Ishikawa (cell line): ENCODE measurements around a stretch of chr4.

GRCh38 chr4:10098691-10099212, 17.8 kb downstream of the WDR1 start:
- RRBS: no CpG with 5 or more reads among the region's 14 CpGs

- RRBS: no CpG with 5 or more reads among the region's 18 CpGs
These were observed 17.3 kb downstream of the WDR1 start for GRCh38 chr4:10099213-10099866.

DNA sequence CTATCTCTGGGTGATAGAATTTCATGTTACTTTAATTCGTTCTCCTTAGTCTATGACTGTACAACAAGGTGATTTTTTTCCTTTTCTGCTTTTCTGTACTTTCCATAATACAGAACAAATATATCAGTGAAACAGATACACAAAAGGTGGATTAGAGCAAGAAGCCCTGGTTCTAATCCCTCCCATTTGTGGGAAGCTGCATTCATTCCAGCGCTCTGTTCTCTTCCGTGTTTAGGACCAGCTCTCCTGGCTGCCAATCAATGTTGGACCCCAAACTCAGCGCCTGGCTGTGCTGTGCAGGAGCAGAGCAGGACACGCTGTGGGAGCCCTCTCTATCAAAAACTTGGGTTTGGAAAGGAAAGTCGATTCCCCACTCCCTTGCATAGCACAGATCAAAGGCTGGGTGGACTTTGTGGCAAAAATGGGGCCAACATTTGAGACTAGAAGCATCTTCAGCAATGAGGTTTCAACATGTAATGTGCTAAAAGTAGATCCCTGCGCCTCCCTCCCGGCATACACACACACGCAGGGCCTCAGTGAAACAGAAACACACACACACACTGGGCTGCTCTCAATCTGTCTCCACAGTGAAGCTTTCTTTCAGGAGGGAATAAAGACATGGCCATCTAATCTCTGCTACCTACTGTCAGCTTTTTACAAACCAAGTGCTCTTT, 12.3 kb downstream of the WDR1 start:
- RRBS: no CpG with 5 or more reads among the region's 9 CpGs

DNA sequence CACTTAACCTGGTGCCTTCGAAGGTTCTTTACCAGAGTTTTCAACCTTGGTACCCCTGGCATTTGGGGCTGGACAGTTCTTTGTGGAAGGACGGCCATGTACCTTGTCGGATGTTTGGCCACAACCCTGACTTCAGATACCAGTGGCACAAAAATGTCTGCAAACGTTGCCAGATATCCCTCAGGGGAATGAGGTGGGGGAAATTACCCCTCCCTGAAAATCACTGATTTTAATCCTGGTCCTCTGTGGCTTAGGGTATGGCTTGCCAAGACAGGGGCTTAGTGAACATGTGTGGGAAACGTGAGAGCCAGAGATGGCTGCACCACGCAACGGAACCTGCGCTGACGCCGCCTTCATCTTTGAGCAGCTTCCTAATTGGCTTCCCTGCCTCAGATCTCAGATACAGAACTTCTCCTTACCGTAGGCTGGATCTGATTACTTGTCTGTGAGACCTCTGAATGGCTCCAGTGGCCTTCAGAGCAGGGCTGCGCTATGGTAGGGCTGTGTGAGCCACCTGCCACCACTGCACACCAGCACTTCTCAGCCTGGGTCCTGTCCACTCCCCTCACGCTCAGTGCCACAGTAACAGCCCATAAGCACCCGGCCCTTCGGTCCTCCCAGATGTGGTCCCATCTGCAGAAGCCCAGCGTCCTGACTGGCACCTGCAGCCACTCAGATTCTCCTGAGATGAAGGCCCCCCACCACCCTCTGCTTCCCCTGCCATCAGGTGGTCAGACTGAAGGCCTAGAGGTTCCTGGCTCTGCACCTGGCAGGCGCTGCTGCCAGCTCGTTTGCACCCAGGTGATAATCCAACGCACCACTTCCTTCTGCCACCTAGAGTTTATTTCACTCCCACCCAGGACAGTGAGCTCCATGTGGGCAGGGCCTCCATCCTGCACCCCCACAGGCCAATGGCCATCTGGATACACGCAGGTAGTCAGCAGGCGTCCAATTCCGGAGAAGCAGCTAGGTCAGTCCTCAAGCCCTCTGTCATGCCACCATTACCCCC, 5.6 kb downstream of the WDR1 start:
- RRBS: no CpG with 5 or more reads among the region's 22 CpGs

DNA sequence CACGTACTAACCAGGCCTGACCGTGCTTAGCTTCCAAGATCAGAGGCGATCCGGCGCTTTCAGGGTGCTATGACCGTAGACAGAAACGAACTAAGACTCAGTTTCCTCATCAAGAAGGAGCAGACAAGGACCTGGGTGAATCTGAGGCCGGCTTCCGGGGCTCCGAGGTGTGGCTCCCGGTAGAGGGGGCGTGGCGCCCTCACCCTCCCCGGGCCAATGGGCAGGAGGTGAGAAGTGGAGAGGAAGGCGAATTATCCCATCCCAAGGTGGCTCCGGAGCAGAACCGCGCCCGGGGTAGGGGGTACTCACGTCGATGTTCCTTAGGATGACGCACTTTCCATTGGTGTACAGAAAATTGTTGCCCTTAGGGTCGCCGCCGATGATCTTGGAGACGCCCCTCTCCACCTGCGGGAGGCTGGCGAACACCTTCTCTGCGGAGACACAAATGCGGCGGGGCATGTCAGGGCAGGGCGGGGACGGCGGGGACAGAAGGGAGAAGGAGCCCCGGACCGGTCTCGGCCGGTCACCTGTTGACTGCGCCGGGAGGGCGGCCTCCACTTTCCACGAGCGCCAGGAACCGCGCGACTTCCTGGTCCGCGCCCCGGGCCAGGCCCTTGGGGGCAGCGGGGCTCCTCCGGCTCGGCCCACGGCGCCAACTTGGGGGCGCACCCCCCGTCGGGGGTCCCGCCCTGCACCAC, 646 bp downstream of the WDR1 start:
- RRBS: 14% methylated on average over 28 of the region's 58 CpGs

DNA sequence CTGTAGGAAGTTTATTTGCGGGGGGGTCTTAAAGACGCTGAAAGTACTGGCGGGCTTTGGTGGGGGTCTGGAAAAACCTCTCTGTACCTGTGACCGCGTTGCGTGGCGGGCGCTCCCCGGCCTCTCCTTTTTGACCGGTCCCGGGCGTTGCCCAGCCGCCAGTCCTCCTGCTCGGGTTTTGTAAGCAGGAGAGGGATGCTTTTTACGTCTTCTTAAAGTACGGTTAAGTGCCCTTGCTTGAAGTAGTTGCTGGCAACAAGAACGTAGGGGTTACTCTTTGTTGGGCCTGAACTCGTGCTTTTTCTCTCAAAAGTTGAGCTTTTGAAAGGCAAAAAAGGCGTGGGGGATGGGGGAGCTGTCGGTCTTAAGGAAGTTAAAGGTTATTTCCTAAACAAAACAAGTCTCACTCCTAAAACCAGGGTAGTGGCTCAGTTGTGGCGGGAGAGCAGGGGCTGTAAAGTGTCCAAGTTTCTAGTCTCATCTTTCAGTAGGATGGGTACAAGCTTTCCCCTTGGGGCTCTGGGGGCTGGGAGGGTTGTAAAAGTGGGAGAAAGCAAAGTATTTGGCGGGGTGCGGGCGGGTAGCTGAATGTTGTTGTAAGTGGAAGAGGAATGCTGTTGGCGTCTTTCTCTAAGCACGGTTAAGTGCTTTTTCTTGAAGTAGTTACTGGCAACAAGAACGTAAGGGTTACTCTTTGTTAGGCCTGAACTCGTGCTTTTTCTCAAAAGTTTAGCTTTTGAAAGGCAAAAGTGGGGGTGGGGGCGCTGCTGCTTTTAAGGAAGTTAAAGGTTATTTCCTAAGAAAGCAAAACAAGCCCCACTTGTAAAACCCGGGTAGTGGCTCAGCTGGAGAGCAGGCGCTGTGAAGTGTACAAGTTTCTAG, 797 bp upstream of the WDR1 start:
- RRBS: no CpG with 5 or more reads among the region's 31 CpGs

GRCh38 chr4:10123250-10124029, 6.8 kb upstream of the WDR1 start:
- RRBS: no CpG with 5 or more reads among the region's 11 CpGs

DNA sequence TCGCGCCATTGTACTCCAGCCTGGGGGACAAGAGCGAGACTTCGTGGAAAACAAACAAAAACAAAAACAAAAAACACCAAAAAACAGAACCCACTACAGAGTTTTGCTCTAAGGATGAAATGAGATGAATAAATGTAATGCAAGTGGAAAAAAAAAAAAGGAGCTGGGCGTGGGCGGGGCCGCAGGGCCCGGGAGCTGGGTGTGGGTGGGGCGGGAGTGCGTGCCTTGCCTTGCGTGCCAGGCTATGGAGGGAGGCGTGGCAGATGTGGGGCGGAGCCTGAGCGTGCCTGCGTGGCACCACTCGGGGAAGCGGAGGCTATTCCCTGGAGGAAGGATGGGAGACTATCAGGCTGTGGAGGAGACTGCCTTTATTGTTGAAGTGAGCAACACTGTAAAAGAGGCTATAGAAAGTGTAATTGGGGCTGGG, 46.5 kb downstream of the ZNF518B start:
- RRBS: no CpG with 5 or more reads among the region's 17 CpGs

DNA sequence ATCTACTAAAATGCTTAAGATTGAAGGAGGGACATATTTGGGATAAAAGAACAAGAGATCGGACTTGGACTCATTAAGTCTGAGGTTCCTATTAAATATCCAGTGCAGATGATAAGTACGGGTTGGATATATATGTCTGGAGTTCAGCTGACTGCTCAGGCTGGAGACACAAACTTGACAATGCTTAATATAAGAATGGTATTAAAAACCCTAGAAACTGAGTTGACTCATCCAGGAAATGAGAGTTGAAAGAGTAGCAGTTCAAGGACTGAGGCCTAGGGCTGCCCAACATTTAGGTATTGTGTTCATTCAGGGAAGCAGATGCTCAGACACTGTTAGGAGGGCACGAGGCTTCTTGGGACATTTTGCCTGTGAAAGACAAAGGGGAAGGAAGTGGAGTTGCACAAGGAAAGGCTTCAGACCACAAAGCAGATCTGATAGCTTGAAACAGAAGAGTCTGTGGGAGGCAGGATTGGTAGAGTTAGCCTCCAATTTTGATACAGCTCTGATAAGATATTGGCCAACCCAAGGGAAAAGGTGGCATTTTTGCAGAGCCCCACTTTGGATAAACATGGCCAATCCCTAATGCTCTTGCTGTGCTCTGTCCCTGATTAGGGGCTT, 52.0 kb upstream of the HS3ST1 start:
- RRBS: no CpG with 5 or more reads among the region's 3 CpGs

- RRBS: no CpG with 5 or more reads among the region's 2 CpGs
These were observed 112.5 kb upstream of the HS3ST1 start for GRCh38 chr4:11541314-11541533.

GRCh38 chr4:12393781-12394213, 965.1 kb upstream of the HS3ST1 start:
- RRBS: no CpG with 5 or more reads among the region's 2 CpGs

GRCh38 chr4:13454492-13455307, 29.4 kb downstream of the RAB28 start:
- RRBS: no CpG with 5 or more reads among the region's 4 CpGs

DNA sequence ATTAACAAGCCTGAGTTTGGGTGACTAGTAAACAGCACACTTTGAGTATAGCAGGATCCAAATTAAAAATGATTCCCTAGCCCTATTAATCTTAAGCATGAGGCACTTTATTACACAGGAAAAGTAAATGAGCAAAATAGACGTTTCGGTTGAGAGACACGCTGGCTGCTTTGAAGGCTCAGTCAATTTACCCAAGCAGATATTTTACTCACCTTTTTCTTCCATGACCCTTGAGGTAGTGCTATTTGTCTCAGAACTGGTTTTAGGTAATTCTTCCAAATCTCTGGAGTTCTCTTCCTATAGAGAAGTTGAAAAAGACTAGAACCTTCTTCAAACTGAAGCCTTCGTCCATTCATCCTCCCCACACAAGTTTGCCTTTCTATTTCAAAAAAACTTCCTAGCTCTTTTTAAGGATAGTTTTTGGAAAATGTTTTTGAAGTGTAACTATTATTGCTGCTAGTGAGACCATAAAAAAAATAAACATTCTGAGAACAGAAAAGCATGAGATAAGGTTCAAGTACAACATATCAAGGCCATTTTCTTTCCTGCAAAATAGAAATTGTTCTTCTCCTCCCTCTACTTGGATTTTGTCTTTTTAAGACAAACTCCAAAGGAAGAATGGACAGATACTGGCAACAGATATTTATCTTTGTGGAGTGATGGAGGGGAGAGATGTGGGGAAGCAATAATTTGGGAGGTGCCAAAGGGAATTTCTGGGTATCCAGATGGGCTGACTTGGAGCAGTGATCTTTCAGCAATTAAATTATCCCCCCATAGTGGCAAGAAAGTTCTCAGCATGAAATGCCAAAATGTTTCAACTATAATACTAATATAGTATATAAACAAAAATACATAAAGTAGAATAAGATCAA, 38.4 kb upstream of the NKX3-2 start:
- RRBS: no CpG with 5 or more reads among the region's 4 CpGs

DNA sequence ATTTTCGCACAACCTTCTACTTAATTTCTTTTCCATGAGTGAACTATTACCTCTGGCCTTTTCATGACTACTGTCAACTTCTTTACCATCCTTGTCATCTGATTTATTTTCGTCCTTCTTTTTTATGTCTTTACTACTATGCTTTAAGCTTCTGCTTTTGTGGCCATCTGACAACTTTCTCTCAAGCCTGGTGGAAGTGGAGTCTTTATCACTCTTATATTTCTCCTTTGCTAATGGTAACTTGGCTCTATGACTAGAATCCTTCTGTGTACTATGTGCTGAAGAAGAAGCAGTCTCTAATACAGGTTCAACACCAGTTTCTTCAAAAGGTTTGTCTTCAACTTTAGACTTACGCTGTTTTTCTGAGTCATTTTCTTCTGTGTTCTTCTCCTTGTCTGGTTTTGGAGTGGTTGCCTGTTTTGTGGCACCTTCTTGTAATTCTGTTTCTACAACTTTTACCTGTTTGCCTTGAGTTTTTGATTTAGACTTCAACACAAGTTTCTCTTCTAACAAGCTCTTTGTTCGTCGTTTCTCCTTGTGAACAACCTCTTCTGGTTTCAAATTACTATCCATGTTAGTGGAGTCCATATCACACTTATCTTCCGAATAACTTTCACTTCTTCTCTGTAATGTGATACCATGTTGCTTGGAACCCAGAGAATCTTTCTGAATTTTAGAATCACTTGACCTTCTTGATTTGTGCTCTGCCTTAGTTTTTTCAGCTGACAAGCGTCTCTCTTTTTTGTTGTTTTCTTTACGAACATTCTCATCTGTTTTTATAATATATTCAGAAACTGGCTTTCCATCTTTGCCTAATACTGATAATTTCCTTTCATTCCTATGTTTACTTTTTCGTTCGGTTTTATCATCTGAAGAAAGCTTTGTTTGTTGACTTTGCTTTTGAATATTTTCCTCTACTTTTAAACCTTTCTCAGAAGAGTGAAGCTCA, 23.6 kb downstream of the BOD1L1 start:
- RRBS: no CpG with 5 or more reads among the region's 10 CpGs

DNA sequence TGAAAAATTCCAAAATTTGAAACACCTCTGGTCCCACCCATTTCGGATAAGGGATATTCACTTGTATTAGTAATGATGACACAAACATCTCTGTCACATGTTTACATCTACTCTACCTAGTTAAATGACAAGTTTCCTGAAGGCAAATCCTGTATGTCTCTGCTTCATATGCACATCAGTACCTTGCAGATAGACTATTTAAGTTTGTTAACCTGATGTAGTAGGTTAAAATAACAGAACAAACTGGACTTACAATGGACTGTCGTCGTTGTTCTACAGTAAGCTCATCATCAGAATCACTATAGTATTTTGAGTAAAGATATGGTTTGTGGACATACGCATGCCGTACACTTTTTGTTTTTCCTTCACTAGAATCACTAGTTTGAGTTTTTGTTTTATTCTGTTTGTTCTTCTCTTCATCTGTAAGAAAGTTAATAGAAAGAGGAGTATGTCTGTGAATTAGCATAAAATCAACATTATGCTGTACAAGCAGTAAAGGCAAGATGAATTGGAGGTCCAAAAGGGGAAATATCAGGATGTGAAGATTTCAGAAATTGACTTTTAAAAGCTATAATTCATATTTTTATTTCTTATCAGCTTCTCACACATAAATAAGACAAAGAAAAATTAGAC, 16.7 kb downstream of the BOD1L1 start:
- RRBS: no CpG with 5 or more reads among the region's 5 CpGs

DNA sequence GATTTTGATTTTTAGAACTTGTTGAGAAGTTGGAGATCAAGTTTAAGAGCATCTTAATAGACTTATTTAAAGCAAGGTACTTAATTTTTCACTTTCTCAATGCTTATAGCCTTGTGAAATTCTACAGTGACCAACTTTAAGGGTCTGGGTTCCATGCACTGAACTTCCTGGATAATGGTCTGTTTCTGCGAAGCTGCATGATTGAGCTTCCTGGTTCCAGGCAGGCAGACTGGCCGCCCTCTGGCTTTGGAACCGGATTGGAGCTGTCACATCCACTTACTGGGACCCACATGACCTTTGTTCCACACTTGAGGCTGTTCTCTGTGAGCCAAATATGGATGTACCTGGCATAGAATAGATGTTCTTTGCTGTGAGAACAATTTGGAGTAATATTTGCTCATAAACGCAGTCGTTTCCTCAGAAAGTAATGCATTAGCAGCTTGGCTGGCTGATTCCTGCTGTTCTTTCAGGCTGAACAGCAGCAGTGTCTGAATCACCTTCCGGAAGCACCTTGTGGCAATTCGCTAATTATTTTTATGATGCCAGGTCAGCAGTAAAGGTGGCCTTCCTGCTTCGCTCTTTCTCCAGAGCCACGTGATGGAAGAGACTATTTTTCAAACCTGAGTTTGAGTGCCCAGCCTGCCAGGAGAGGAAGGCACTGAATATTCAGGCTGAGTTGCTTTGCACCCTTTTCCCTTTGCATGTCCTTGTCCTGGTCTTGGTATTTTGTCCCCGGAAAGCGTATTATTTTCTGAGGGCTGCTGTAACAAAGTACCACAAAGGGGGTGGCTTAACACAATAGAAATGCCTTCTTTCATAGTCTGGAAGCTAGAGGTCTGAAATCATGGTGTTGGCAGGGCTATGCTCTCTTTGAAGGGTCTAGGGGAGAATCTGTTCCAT, 78.1 kb upstream of the BOD1L1 start:
- RRBS: no CpG with 5 or more reads among the region's 11 CpGs

DNA sequence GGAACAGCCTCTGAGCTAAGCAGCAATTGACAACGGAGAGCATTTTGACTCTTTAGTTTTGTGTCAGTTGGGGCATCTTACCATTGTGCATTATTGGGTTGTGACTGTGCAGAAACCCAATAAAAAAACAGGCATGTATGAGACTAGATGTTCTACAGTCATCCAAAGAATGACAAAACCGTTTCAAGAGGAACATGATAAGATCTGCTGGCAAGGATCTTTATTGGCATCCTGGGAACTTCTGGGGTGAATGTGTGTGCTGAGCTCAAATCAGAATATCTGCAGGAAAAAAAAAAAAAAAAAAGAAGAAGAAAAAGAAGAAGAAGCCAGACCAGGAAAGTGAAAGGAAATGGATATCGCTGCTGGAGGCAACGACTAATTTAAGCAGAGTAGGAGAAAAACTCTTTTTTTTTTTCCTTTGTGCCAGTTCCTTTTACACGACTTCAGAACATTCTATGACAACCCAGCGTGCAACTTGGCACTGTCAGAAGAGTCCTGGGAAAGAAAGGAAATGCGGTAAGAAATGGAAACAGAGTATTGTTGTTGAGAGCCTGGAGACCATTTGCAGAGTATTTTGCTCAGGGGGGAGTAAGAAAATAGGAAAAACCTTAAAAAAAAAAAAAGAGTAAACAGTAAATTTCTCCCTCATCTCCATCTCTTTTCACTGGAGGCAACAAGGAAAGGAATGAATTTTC, 484.3 kb upstream of the BOD1L1 start:
- RRBS: no CpG with 5 or more reads among the region's 7 CpGs

GRCh38 chr4:15007841-15008489, 5.7 kb downstream of the CPEB2 start:
- RRBS: no CpG with 5 or more reads among the region's 5 CpGs

- RRBS: no CpG with 5 or more reads among the region's 3 CpGs
These were observed 74.6 kb upstream of the C1QTNF7 start for GRCh38 chr4:15353295-15353614.

- RRBS: no CpG with 5 or more reads among the region's 4 CpGs
These were observed 11.3 kb upstream of the C1QTNF7 start for GRCh38 chr4:15416488-15417040.